Measurements from ENCODE around the genes RAB37, NAT9 and OTOP3.

GRCh38 chr17:73288334-73289491 is 23.1 kb downstream of the CDC42EP4 start:
- PRO-cap, result bidirectional peak, plus-strand start at chr17:73288750, minus-strand start at chr17:73288584
- RAMPAGE, long total RNA, 4 experiments, result no peak in any of the 4 experiments

- PRO-cap, result no peak
- RAMPAGE, long total RNA, 4 experiments, result no peak in any of the 4 experiments
These were observed 77.2 kb downstream of the SDK2 start for GRCh38 chr17:73566608-73567926.

- PRO-cap, result bidirectional peak, plus-strand start at chr17:73648292, minus-strand start at chr17:73648116
- RAMPAGE, long total RNA, 4 experiments, result no peak in any of the 4 experiments
These were observed 3.8 kb upstream of the SDK2 start for GRCh38 chr17:73647930-73648462.

- PRO-cap, result no peak
- RAMPAGE, long total RNA, 4 experiments, result no peak in any of the 4 experiments
These were observed 199.1 kb upstream of the RPL38 start for GRCh38 chr17:74004445-74004809.

DNA sequence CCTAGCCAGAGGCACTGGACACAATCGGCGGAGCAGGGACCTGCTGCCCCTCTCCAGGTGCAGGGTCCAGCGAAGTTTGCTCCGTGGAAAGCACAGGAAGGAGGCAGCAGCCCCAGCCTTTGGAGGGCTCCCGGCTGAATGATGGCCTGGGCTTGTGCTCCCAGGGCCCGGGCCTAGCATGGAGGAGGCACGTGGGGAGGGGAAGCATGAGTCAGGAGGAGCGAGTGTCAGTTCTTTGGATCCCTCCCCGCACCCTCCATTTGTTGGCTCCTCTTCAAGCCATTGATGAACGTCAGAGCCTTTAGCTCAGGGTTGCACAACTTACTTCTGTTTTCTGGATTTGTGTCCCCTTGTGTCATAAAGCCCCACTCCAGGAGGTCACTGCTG is 25.8 kb downstream of the TTYH2 start:
- PRO-cap, result no peak
- RAMPAGE, long total RNA, 4 experiments, result no peak in any of the 4 experiments

DNA sequence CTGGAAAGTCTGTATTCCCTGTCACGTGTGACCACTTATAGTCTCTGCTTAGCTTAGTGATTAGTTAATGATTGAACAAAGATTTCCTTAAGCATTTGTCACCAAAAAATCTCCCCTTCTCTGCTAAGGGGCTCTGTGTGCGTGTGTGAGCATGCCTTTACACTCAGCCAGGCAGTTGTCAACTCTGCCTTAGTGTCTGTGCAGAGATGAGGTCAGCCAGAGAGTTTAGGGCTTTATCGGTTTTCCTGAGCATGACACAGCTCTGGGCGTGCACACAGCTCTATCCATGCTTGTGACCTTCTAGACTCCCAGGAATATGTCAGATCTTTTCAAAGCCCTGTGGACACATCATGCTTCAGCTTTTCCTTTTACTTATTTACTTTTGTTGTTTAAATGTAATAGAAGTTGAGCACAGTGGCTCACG is 21.8 kb downstream of the DNAI2 start:
- PRO-cap, result no peak
- RAMPAGE, long total RNA, 4 experiments, result no peak in any of the 4 experiments

GRCh38 chr17:74308206-74308568 is 17.8 kb upstream of the KIF19 start:
- PRO-cap, result no peak
- RAMPAGE, long total RNA, 4 experiments, result no peak in any of the 4 experiments

- PRO-cap, result no peak
- RAMPAGE, long total RNA, 4 experiments, result no peak in any of the 4 experiments
These were observed 2.0 kb downstream of the GPR142 start for GRCh38 chr17:74369227-74369704.

DNA sequence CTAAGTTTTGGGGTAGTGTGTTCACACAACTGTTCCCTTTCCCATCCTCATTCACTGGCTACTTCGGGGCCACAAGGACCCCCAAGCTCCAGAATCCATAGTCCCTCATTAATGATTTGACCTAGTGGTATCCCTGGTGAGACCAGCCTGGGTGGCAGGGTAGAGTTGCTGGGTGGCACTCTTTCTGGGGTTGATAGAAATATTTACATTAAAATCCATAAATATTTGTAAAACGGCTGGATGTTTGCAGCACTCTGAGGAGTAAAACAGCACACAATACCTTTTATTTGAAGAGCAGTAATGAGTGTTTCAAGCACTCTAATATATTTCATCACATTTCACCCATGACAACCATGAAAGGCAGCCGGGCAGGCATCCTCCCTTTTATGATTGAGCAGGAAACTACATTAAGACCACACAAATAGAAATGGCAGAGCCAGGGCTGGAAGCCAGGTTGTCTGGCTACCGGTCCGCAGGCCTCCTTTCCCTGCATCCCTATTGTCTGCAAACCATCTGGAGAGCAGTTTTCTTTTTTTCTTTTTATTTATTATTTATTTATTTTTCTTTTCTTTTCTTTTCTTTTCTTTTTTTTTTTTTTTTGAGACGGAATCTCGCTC is 23.1 kb upstream of the GPRC5C start:
- PRO-cap, result no peak
- RAMPAGE, long total RNA, 4 experiments, result no peak in any of the 4 experiments

DNA sequence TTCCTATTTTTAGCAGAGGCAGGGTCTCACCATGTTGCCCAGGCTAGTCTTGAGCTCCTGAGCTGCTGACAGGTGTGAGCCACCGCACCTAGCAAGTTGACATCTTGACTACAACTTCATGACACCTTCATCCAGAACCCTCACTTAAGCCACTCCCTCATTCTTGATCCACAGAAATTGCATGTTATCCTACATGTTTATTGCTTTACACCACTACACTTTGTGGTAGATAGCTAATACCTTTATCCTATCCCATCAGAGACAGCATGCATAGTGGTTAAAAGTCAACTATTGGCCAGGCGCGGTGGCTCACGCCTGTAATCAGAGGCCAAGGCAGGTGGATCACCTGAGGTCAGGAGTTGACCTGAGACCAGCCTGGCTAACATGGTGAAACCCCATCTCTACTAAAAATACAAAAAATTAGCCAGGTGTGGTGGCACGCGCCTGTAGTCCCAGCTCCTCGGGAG is 15.9 kb upstream of the GPRC5C start:
- PRO-cap, result no peak
- RAMPAGE, long total RNA, 4 experiments, result no peak in any of the 4 experiments

- PRO-cap, result bidirectional peak, plus-strand start at chr17:74430670, minus-strand start at chr17:74430699; bidirectional peak, plus-strand start at chr17:74430738, minus-strand start at chr17:74430726; bidirectional peak, plus-strand start at chr17:74431032, minus-strand start at chr17:74430945; bidirectional peak, plus-strand start at chr17:74431384, minus-strand start at chr17:74431330
- RAMPAGE, long total RNA, 4 experiments, result no peak in any of the 4 experiments
These were observed 1.0 kb upstream of the GPRC5C start for GRCh38 chr17:74430518-74431560.

- PRO-cap, result no peak
- RAMPAGE, long total RNA, 4 experiments, result no peak in any of the 4 experiments
These were observed 2.5 kb upstream of the CD300A start for GRCh38 chr17:74463953-74464339.

GRCh38 chr17:74690486-74691008 is 22.2 kb downstream of the CD300LF start:
- PRO-cap, result no peak
- RAMPAGE, long total RNA, 4 experiments, result no peak in any of the 4 experiments

DNA sequence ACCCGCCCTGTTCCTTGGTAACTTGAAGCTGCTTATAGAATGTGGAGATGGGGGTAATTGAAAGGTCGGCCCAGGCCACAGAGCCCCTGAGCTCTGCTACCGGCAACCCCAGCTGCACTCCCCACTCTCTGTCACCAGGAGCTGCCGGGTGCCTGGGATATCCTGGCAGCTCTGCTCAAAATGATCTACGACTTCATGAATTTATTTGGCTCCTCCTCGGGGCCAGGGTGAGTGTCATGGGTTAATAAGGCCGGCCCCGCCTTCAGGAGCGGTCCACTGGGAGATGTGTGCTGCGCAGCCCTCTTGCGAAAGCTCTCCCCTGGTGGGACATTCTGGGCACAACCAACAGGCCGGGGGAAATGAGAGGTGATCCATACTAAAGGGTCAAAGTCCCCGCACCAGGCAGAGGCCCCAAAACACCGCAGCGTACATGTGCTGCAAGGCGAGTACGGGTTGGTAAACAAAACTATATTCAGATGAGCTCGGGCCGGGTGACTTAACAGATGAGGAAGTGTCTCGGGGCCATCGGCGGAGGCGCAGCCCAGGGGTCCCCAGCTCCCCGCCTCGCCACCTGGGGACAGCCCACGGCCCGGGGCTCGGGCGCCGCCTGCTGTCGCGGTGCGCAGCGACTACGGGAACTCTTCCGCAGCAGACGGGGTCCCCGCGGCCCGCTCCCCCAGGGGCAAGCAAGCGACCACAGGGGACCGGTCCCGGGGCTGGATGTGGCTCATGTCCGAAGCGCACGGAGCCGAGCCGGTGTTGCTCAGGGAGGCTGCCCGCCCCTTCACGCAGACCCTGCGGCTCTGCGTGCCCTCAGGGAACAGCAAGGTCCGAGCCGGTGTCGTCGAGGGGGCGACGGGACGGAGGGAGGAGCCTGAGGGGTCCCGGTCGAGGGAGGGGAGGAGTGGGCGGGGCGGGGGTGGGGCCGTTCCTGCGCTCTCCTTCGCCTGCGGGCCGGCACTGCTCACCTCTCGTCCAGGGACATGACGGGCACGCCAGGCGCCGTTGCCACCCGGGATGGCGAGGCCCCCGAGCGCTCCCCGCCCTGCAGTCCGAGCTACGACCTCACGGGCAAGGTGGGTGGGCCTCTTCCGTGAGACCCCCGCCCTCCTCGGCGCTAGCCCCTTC is at the start of gene RAB37:
RAB37 (plus strand) TSS at position 967 of the 1,128 bp plus-strand sequence.
- PRO-cap, result bidirectional peak, plus-strand start at position 967 of the sequence, minus-strand start at position 843 of the sequence
- RAMPAGE, long total RNA, 4 experiments, result start-site peak on the plus strand in 2 of 4 experiments, centred at positions 950 to 952 of the sequence, 15 to 22 reads per replicate

GRCh38 chr17:74763231-74763828 is 12.8 kb downstream of the NAT9 start:
- PRO-cap, result no peak
- RAMPAGE, long total RNA, 4 experiments, result no peak in any of the 4 experiments

DNA sequence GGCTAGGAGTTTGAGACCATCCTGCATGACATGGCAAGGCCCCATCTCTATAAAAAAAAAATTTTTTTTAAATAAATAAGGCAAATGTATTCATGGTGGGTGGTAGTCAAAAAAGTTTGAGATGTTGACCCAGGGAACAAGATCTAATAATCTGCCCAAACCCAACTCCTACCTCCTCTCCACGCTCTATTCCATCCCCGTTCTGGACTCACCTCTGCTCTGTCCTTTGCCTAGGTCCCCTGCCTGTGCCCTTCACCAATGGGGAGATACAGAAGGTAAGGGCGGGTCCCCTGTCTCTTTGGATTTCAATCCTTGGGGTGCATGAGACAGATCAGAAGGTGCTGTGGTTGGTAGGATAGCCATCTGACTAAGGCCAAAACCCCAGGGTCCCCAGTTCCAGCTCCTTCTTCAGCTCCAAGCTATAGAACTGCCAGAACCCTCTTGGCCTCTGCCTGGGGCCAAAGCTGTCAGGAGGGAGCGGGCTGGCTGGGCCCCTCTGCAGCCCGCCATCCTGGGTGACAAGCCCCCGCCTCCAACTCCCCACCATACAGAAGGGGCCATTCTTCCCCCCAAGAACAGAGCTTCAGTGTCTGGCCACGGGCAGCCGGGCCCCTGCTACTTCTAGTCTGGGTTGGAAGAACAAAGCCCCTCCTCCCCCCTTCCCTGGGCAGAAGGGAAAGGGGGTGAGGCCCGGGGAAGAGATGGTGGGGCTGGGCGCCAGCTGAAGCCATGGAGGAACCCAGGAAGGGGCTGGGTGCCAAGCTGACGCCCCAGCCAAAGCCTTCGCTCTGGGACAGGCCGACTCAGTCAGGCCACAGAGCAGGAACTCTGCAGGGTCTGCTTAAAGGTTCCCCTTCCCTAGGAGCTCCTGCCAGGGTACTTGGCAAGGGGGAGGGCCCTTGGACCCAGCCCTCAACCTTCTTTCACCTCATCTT is 9.2 kb downstream of the NAT9 start:
- PRO-cap, result no peak
- RAMPAGE, long total RNA, 4 experiments, result no peak in any of the 4 experiments

DNA sequence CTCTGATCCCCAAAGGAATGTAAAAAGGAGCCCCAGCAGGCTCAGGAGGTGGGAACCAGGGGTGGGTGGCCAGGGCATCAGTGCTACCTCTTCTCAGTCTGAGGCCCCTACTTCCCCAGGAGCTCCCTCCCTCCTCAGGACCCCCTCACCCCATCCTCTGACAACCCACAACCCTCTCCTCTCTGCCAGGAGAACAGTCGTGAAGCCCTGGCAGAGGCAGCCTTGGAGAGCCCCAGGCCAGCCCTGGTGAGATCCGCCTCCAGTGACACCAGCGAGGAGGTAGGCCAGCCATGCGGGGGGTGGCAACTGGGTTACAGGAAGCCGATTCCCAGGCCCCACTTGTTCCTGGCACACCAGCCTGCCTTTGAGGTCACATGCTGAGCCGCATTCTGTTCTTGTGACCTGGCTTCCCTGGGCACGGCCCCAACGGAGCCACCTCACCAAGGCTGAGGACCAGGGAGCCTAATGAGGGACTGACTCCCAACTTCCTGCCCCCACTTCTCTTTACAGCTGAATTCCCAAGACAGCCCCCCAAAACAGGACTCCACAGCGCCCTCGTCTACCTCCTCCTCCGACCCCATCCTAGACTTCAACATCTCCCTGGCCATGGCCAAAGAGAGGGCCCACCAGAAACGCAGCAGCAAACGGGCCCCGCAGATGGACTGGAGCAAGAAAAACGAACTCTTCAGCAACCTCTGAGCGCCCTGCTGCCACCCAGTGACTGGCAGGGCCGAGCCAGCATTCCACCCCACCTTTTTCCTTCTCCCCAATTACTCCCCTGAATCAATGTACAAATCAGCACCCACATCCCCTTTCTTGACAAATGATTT is 8.0 kb downstream of the NAT9 start:
- PRO-cap, result no peak
- RAMPAGE, long total RNA, 4 experiments, result no peak in any of the 4 experiments

GRCh38 chr17:74775896-74776694 is at the start of gene NAT9:
NAT9 (minus strand) TSS chr17:74776345.
- PRO-cap, result bidirectional peak, plus-strand start at chr17:74776499, minus-strand start at chr17:74776331
- RAMPAGE, long total RNA, 4 experiments, result start-site peak on the plus strand in 4 of 4 experiments, at chr17:74776492-74776543 at its widest, 26 to 65 reads per replicate; start-site peak on the minus strand in 3 of 4 experiments, at chr17:74776336-74776341 at its widest, 36 to 78 reads per replicate

GRCh38 chr17:74791450-74791820 is 15.1 kb downstream of the TMEM104 start:
- PRO-cap, result no peak
- RAMPAGE, long total RNA, 4 experiments, result no peak in any of the 4 experiments

GRCh38 chr17:74935369-74936136 is at the start of gene OTOP3:
OTOP3 (plus strand) TSS chr17:74935898.
- PRO-cap, result no peak
- RAMPAGE, long total RNA, 4 experiments, result no peak in any of the 4 experiments

Measured in gastroesophageal sphincter (tissue), 4 donors.